Measurements from ENCODE around the genes ZNF837 and SLC27A5.

- PRO-cap, result no peak
- RRBS, 2 experiments, result 11 to 28% methylated on average over 32 of the region's 56 CpGs
Measured at GRCh38 chr19:58001684-58002632, 662 bp downstream of the ZNF606 start.

GRCh38 chr19:58203872-58205132 is 21.4 kb downstream of the ZNF274 start:
- PRO-cap, result no peak
- RRBS, 2 experiments, result 92 to 97% methylated on average over 8 to 10 of the region's 73 CpGs

DNA sequence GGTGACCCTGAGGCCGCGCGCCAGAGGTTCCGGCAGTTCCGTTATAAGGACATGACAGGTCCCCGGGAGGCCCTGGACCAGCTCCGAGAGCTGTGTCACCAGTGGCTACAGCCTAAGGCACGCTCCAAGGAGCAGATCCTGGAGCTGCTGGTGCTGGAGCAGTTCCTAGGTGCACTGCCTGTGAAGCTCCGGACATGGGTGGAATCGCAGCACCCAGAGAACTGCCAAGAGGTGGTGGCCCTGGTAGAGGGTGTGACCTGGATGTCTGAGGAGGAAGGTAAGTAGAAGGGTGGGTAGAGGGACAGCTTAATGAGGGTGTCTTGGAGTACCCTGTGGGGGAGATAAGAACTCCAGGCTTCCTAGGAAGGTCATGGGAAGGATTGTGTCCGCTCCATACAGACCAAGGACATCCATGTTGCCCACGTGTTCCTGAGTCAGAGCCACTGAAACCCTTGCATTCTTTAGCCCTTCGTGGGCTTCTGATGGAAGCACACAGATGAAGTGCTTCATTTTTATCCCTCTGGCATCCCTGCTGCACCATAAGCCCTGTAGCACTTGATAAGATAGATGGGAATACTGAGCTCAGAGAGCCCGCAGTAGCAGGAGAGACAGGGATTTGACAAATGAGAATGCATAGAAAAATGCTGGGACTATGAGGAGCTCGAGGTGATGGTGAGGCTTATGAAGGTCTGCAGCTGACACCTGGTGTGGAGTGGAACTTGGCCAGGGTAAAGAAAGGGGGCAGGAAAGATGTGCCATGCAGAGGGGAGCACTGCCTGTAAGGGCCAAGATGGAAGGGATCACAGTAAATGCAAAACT is 21.6 kb upstream of the ZNF544 start:
- PRO-cap, result no peak
- RRBS, 2 experiments, result 100% methylated on average over 1 of the region's 15 CpGs

DNA sequence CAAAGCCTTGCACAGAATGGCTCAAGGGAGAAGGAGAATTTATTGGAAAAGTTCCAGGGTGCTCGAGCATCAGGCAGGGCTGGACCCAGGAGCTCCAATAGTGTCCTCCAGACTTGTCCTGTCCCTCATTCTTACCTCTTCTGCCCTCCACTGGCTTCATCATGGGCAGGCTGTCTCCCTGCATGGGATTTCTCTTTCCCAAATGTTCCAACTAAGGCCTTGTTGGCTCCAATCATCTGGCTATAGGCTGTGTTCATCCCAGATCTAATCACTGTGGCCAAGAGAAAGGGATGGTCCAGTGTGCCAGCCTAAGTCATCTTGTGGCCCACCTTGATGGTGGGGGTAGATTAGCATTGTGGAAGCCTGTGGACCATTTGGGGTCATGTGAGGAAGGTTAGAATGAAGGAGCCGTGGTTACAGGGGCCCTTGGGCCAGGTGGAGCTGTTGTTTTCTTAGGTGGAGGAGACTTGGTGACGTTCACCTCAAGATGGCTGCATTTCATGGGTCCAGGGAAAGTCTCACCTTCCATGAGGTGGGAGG is 19.6 kb upstream of the ZNF544 start:
- PRO-cap, result no peak
- RRBS, 2 experiments, result no CpG with 5 or more reads among the region's 3 CpGs

GRCh38 chr19:58217937-58218271 is 10.8 kb upstream of the ZNF544 start:
- PRO-cap, result no peak
- RRBS, 2 experiments, result 80 to 92% methylated on average over 1 to 5 of the region's 12 CpGs

- PRO-cap, result bidirectional peak, plus-strand start at chr19:58327397, minus-strand start at chr19:58327300
- RRBS, 2 experiments, result under 1 to 1% methylated on average over 21 of the region's 47 CpGs
Measured at GRCh38 chr19:58327133-58327892, 519 bp downstream of the ZSCAN22 start.

- PRO-cap, result no peak
- RRBS, 2 experiments, result 87 to 96% methylated on average over 40 of the region's 133 CpGs
Measured at GRCh38 chr19:58355728-58357055, 2.9 kb upstream of the A1BG start.

DNA sequence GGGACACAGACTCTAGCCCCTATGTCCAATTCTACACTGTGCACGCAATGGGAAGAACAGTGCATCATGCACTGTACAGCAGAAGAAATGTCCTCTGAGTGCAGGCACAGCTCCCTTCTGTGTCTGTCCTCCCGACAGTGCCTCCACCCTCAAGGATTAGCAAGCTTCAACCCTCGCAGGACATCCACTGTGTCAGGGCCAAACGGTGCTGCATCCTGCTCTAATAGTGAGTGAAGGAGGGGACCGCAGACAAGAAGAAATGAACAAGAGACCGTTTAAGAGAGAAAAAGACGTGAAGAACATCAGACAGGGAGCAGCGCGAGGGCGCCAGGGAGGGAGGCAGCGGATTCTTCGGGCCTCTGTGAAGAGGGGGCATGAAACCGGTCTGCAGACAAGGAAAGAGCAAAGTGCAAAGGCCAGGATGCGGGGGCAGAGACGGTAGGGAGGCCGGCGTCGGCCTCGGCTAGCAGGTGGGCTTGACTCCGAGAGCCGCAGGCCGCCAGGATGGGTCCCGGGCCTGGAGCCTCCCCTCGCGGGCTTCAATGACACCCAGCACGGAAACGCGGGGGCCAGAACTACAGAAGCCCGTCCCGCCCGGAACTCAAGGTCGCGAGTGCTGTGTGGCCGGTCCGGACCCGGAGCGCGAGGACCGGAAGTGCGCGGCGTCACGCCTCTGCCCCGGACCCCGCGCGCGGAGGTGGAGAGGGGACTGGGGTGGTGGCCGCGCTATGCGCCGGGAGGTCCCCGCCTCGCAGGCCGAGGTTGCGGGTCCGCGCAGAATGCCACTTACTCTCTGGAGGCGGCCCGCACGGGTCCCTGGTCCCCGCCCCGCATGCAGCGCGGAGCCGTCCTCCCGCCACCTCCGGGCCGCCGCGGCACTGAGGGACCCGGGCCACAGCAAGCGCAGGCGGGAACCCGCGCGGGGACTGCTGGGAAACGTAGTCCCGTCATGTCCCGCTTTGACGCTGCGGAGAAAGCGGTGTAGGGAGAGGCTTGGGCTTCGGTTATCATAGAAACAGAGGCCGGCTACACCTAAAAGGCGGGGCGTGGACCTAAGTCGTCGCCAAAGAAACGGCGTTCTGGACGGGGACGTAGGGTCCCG is at the start of gene ZNF837:
Gene ZNF837, minus strand, starts transcription at position 880 of the 1,102 bp plus-strand sequence.
- PRO-cap, result bidirectional peak, plus-strand start at position 668 of the sequence, minus-strand start at position 547 of the sequence; bidirectional peak, plus-strand start outside the sequence, minus-strand start at position 880 of the sequence
- RRBS, 2 experiments, result 2% methylated on average over 27 of the region's 94 CpGs

DNA sequence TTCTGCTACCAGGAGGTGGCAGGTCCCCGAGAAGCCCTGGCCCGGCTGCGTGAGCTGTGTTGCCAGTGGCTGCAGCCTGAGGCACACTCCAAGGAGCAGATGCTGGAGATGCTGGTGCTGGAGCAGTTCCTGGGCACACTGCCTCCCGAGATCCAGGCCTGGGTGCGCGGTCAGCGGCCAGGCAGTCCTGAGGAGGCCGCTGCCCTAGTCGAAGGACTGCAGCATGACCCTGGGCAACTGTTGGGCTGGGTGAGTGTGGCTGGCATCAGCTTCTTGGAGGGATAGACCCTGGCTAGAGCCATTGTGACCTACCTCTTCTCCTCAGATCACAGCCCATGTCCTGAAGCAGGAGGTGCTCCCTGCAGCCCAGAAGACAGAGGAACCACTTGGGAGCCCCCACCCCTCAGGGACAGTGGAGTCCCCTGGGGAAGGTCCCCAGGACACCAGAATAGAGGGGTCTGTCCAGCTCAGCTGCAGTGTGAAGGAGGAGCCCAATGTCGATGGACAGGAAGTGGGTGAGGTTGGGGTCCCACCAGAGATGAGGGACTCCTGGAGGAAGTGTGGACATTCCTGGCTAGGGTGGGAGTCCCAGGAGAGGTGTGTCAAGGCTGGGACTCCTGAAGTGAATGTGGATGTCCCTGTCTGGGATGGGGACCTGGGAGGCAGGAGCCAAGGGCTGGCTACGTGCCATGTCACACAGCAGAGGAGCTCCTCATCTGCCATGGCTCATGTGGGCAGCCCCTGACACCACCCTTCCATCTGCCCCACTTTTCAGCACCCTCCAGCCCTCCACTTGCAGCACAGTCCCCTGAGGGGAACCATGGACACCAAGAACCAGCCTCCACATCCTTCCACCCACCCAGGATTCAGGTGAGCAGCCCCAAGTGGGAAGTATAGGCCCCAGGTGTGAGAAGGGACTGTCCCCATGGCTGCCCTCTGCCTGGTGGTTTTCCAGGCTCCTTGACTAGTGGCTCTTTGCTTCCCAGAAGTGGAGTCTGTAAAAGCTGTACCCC is 1.5 kb downstream of the ZNF446 start:
- PRO-cap, result no peak
- RRBS, 2 experiments, result no CpG with 5 or more reads among the region's 11 CpGs

- PRO-cap, result no peak
- RRBS, 2 experiments, result no CpG with 5 or more reads among the region's 5 CpGs
Measured at GRCh38 chr19:58511820-58512409, at the start of gene SLC27A5. SLC27A5 (minus strand) TSS chr19:58511992.

DNA sequence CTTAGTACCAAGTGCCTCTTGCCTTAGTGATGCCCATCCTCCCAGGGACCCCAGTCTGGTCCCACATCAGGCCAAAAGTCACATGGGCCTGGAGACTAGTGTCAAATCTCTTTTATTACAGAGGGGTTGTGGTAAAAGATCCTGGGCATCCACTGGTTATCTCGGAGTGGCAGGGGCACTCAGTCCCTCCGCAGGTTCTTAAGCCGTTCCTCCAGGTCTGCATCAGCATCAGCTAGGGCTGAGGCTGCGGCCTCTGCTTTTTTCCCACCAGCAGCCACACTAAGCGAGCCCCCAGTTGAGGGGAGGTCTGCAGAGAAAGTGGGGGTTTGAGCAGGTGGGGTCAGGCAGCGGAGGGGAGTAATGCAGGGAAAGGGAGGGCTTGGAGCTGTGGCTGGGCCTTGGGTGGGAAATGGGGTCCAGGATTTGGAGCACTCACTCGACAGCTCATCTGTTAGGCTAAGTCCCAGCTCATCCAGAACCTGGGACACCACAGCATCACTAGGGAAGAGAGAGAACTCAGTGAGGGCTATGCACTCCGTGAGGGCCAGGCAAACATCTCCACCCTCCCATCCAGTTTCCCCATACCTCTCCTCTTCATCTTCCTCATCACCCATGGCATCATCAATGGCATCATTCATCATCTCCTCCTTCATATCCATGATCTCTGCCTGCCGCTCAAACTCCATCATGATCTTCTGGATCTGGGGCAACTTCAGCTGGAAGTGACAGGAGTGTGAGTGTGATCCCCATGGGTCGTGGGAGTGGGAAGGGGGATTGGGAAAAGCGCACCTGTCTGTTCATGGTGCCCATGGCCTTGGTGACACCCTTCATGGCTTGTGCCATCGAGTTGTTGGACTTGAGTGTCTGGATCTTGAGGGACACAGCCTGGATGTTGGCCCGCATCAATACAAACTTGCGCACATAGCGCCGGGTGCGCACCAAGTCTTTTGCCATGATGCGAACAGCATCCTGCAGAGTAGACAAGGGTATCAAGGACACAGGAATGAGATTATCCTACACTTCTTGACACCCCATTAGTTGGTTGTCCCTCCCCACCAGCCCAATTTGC is 3.1 kb downstream of the CHMP2A start:
- PRO-cap, result no peak
- RRBS, 2 experiments, result no CpG with 5 or more reads among the region's 18 CpGs